Epithelial cell of alveolus of lung (primary cell): ENCODE results near the genes CD200R1, NEPRO, ATP6V1A and IGSF11.

DNA sequence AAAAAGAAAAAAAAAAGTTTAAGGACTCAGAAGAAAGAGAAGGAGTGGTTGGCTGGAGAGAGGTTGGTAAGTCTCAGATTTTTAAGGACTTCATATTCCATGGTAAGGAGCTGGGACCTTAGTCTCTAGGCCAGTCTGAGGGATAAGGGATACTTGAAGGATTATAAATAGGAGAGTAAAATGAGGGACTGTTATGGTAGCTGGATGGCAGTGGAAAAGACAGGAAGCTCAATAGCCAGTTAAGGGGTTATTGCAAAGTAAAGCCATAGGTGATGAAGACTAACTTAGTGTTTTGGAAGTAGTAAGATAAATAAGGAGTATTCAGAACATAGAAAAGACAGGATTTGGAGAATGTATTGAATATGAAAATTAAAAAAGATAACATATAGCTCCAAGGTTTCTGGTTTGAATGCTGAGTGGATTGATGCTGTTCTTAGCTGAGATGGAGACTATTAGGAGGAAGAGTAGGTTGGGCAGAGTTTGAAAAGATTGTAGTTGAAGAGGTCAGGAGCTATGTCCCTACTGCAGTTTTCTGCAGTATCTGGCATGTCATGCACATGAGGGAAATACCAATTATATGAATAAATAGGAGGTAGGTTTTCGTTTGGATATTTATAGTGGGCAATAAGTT, 4.0 kb downstream of the SLC35A5 start:
- RAMPAGE, long total RNA, result no peak
- RRBS, result no CpG with 5 or more reads among the region's 1 CpG

GRCh38 chr3:112974676-112975442, at the start of gene CD200R1:
Gene CD200R1 (minus strand): TSS chr3:112975103.
- RAMPAGE, long total RNA, result no peak
- RRBS, result no CpG with 5 or more reads among the region's 7 CpGs

DNA sequence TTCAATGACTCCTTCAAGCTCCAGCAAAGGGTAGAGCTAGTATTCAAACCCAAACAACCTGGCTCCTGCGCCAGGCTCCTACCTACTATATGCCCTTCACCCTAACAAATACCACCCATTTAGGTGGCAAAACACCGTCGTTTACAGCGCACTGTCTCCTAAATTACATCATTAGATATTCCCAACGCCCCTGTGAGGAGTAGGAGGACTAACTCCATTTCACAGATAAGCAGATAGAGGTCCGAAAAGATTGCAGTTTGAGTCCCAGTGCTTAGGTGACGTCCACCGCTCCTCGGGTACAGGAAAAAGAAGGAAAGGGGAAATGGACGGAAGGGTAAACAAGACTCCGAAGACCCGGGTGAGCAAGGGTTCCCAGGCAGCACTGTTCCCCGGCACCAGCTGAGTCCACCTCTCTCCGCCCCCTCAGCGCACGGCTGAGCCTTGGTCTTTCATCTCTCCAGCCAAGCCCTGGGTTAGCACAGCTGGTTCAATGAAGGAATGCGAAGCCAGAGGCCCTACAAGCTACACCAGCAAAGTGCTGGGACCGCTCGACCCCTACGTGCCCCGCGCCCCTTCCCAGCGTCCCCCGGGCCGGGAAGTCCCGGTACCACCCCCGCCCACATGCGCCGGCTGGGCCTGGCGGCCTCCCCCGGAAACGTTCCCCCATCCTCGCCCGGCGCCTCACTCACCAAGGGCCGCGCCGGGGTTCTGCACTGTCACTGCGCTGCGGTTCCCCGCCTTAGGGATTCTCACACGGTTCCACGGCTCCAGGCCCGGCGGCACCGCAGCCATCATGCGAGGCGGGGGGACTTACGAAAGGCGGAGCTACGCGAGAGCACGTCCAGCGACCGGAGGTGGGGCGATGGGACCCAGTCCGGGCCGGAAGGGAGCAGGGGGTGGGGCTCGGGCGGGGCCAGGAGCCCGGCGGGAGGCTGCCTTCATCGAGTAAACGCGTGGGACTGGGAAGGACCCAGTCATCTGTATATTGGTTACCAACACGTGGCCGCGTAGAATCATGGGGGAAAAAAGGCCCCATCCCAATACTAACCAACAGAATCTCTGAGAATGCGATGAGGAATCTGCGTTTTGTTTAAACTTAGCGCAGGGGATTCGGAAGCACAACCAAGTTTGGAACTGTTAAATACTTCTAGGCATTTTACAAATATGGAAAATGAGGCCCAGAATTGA, at the start of gene NEPRO:
Gene NEPRO, minus strand, starts transcription at position 819 of the 1,188 bp plus-strand sequence.
- RAMPAGE, long total RNA, result no peak
- RRBS, result 2% methylated on average over 21 of the region's 72 CpGs

- RAMPAGE, long total RNA, result no peak
- RRBS, result no CpG with 5 or more reads among the region's 8 CpGs
Observed at GRCh38 chr3:113151299-113152172, 59.8 kb upstream of the BOC start.

GRCh38 chr3:113247806-113248120, 36.4 kb downstream of the BOC start:
- RAMPAGE, long total RNA, result no peak
- RRBS, result no CpG with 5 or more reads among the region's 2 CpGs

- RAMPAGE, long total RNA, result no peak
- RRBS, result no CpG with 5 or more reads among the region's 11 CpGs
Observed at GRCh38 chr3:113625774-113626135, 70.7 kb downstream of the USF3 start.

DNA sequence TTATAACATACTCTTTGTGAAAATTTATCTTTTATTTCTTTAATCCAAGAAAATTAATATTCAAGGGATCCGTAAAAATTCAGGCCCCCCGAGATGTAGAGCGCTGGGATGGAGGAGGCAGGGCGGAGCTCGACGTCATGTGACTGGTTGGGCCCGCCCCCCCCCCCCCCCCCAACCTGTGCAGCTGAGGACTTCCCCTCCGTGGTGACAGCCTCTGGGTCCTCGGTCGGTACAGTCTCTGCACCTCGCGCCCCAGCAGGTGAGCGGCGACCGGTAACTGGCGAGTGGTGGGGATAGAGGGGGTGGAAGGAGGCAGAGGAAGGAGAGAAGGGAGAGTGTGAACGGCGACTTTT, at the start of gene ATP6V1A:
Gene ATP6V1A, plus strand, starts transcription at position 181 of the 353 bp plus-strand sequence.
- RAMPAGE, long total RNA, result start-site peak on the plus strand centred at position 190 of the sequence, 55 bp wide, 383 and 643 reads in 2 replicates
- RRBS, result no CpG with 5 or more reads among the region's 18 CpGs

- RAMPAGE, long total RNA, result no peak
- RRBS, result no CpG with 5 or more reads among the region's 22 CpGs
Observed at GRCh38 chr3:113747208-113748129, 634 bp downstream of the ATP6V1A start.

DNA sequence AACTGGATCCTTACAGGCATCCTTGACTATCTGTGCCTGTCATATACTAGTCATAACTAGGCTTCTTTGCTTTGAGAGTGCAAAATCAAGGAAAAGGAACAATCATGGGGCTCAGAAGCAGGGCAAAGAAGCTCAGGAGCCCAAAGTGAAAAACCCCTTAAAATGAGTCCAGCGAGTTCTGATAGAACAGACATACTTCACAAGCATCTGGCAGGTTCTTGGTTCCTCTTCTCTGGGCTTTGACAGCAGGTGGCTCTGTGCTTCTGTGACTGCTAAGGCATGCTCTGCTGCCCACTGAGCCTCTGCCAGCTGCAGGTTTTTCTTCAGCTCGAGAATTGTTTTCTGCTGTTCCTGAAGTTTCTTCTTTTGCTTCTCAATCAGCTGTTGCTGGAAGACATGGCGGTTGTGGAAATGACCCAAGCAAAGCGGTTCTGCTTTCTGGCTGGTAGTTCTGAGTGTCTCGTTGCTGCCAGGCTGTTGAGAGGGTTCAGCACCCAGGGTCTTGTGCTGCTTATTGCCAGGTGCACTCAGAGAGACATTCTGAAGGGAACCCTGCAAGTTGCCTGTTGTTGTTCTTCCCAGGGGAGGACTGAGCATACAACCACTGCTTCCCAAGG, 50.9 kb downstream of the CCDC191 start:
- RAMPAGE, long total RNA, result no peak
- RRBS, result no CpG with 5 or more reads among the region's 5 CpGs

DNA sequence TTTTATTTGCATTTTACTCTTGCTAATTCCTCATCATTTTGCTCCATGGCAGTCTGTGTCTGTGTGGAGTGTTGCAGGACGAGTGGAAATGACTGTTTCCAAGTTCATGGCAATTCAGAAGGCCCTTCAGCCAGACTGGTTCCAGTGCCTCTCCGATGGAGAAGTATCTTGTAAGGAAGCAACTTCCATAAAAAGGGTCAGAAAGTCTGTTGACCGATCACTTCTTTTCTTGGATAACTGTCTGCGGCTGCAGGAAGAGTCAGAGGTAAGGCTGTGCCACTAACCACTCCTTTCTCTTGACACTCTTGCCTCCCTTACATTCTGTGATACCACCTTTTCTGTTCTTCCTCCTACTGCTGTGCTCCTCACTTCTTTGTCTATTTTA, 14.0 kb downstream of the QTRT2 start:
- RAMPAGE, long total RNA, result no peak
- RRBS, result no CpG with 5 or more reads among the region's 4 CpGs

GRCh38 chr3:114318363-114318824, 24.6 kb downstream of the TIGIT start:
- RAMPAGE, long total RNA, result no peak
- RRBS, result no CpG with 5 or more reads among the region's 6 CpGs

GRCh38 chr3:114396921-114397627, 103.2 kb downstream of the TIGIT start:
- RAMPAGE, long total RNA, result no peak
- RRBS, result no CpG with 5 or more reads among the region's 2 CpGs

DNA sequence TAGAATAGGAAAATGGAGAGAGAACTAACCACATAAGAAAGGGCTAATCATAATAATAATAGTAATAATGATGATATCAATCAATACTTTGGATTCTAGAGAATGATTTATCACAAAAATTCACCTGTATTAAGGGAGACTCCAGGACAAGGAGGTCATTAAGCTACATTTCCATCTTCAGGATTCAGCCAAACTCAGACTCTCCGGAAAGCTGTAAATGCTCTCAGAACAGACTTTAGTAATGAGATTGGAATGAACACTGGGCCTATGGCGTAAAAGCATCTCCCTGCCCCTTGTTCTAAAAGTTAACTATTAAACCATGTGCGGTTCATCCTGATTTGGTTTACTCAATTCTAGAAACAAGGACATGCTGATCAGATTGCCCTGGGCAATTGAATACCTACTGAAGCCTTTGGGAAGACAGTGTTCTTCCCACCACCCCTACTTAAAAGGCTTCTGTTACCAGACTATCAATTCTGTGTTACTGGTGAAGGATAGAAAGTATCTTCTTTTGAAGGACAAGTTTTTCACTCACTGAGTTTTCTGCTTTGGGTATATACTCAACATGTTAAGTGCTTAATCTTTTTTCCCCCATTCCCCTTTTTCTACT, 401.2 kb downstream of the ZBTB20 start:
- RAMPAGE, long total RNA, result no peak
- RRBS, result no CpG with 5 or more reads among the region's 3 CpGs

DNA sequence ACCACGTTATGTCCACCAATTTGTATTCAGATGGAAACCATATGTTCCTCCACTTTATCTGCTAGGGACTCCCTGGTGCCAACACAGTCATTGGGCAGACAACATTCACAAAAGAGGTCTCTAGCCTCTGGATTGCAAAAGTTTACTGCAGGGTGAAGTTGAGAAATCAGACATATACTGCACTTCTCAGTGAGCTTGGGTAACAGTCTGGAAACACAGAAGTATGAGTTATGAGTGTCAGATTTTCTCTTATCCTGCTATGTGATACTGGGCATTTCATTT, 387.7 kb downstream of the ZBTB20 start:
- RAMPAGE, long total RNA, result no peak
- RRBS, result no CpG with 5 or more reads among the region's 1 CpG

GRCh38 chr3:114892873-114893571, 254.1 kb downstream of the ZBTB20 start:
- RAMPAGE, long total RNA, result no peak
- RRBS, result no CpG with 5 or more reads among the region's 3 CpGs

DNA sequence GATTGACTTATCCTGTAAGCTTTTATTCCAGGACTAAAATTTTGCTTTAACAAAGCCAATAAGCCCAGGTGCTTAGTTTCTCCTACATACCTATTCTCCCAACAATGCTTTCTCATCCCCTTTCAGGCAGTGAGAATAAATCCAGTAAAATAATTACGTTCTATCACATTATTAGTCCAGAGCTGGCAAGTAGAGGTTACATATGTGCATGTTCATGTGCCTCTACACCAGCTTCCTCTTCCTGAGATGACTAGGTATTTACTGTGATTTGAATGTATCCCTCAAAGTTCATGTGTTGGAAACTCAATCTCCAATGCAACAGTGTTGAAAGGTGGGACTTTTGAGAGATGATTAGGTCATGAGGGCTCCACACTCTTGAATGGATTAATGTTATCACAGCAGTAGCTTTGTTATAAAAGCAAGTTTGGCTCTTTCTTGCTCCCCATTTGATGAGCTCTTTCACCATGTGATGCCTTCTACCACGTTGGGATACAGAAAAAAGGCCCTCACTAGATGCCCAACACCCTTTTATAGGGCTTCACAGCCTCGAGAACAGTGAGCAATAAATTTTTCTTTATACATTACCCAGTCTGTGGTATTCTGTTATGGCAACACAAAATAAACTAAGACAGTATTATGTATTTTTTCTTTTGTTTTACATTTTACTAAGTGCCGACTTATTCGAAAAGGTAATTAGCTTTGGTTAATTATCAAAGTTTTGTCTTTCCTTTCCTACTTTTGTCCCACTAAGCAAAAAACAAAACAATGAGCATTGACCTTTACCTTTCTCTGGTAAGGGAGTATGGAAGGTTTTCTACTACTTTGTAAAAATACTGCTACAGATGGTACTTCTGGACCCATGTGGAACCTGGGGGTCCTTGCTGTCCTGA, 137.5 kb downstream of the ZBTB20 start:
- RAMPAGE, long total RNA, result no peak
- RRBS, result no CpG with 5 or more reads among the region's 5 CpGs

DNA sequence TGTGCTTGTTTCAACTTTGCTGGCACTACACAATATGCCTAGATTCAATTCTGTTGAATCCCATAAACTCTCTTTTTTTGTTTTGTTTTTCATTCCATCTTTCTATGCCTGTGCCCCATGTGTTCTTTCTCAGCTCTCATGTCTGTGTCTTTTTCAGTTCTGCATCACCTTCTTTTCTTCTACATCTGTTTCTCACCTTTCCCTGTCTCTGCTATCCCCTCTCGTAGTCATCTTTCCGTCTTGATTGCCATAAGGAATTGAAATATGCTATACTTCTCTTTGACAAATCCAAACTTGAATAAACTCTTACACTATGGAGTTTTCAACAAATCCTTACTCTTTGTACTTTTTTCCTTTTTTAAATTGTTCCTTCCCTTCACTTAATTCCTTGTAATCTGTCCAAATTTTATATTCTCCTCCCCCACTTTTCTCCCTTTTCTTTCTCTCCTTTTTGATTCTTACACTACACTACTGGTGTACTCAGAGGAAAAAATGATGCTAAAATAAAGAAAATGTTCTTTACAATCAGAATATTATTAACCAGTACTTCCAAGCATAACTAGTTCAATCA, 123.7 kb downstream of the ZBTB20 start:
- RAMPAGE, long total RNA, result no peak
- RRBS, result no CpG with 5 or more reads among the region's 2 CpGs

GRCh38 chr3:115071216-115072209, 75.6 kb downstream of the ZBTB20 start:
- RAMPAGE, long total RNA, result no peak
- RRBS, result no CpG with 5 or more reads among the region's 8 CpGs

DNA sequence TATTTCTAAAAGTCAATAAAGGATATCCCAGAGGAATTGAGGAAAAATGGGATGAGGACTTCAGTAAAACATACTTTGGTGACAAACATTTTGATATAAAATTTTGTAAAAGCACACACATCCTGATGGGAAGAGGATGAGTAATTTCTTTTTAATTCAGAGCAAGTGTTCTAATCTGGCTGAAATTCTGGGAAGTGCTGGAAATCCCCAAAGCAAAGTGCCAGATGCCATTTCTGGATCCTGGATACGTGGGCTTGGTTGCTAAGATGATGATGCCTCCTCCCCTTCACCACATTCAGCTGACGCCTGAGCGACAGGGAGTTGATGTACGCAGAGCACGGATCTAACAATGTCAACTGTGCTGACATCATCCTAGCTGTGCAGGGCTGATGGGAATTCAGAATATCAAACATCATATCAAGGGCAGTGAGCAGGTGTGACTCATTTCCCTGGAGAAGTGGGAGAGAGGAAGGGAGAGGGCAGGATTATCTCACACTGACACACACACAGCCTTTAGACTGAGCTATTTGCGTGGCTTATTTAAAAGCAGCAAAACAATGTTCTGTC, 92.5 kb upstream of the ZBTB20 start:
- RAMPAGE, long total RNA, result no peak
- RRBS, result no CpG with 5 or more reads among the region's 6 CpGs

DNA sequence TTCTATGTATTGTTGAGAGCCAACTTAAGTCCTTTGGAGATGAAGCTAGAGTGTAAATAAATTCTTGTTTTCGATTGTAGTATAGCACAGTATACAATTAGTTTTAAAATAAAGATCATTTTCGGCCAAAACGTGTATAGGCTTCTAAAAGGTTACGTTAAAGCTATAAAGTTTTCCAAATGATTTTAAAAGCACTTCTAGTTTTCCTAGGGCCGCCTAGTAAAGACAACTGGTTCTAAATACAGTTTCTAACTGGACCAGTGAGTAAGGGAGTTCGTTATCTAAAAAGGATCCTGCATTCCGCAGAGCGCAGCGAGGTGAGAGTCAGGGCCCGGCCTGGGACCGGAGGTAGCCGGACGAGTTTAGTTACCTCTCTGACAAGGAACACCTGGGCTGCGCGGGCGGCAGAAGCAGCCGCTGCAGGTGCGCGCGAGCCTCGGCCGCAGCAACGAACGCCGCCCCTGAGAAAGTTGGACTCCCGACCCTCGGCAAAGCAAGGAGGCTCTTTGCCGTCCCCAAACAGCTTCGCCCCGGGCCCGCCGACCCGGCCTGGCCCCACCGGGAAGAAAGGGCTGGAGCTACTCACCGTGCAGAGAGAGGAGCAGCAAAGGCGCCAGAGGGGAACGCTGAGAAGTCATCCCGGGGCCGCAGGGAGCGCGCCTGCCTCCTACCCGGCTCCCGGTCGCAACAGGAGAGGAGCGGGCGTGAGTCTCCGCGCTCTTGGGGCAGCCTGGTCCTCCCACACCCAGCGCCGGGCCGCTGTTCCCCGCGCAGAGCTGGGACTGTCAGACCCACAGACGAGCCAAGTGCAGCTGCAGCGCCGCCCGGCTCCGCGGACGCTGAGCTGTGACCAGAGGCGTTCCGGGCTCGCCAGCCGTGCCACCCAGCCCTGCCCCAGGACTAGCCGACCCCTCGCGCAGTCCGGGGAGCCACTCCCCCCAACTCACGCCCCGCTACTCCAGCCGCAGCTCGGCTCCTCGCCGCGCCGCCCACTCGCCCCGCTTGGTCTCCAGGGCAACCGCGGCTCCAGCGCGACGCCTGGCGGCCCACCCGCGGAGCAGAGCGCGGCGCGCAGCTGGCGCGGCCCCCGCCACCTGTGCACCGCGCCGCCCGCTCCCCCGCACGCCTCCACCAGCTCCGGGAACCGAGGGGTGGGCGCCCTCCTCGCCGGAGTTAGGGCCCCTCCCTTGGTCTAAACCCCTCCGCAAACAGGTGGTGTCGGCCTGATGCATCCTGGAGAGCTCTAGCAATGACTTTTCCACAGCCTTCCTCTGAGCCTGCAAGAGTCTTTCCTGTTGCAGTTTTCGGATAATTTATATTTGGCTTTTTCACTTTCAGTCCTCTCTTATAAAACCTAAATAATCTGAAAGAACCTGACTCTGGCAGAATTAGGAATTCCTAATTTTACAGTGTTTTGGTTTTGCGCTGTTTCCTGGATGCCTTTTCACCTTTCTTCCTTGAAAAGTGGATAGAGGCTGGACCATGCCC, at the start of gene IGSF11:
Gene IGSF11, minus strand, starts transcription at position 902 of the 1,488 bp plus-strand sequence.
- RAMPAGE, long total RNA, result no peak
- RRBS, result 2% methylated on average over 30 of the region's 108 CpGs